Omental fat pad (tissue), 4 donors: ENCODE data around the genes MRPS24, MYL7 and NUDCD3.

GRCh38 chr7:43211598-43212035 lies 99.2 kb downstream of the HECW1 start:
- PRO-cap, result no peak
- RAMPAGE, long total RNA, 4 experiments, result no peak in any of the 4 experiments

- PRO-cap, result no peak
- RAMPAGE, long total RNA, 4 experiments, result no peak in any of the 4 experiments
Observed at GRCh38 chr7:43586071-43586664, 3.3 kb downstream of the STK17A start.

- PRO-cap, result no peak
- RAMPAGE, long total RNA, 4 experiments, result no peak in any of the 4 experiments
Observed at GRCh38 chr7:43648213-43648641, 65.3 kb downstream of the STK17A start.

DNA sequence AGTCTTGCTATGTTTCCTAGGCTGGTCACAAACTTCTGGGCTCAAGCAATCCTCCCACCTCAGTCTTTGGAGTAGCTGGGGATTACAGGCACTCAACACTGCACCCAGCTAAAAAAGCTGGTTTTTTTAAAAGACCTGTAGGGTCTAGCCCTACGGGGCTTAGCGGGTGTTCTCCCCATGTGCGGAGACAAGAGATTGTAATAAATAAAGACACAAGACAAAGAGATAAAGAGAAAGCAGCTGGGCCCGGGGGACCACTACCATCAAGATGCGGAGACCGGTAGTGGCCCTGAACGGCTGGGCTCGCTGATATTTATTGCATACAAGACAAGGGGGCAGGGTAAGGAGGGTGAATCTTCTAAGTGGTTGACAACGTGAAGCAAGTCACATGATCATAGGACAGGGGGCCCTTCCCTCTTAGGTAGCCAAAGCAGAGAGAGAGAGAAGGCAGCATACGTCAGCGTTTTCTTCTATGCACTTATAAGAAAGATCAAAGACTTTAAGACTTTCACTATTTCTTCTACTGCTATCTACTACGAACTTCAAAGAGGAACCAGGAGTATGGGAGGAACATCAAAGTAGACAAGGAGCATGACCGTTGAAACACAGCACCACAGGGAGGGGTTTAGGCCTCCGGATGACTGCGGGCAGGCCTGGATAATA lies 5.3 kb upstream of the COA1 start:
- PRO-cap, result no peak
- RAMPAGE, long total RNA, 4 experiments, result no peak in any of the 4 experiments

GRCh38 chr7:43790999-43791579 lies 32.6 kb downstream of the BLVRA start:
- PRO-cap, result no peak
- RAMPAGE, long total RNA, 4 experiments, result no peak in any of the 4 experiments

DNA sequence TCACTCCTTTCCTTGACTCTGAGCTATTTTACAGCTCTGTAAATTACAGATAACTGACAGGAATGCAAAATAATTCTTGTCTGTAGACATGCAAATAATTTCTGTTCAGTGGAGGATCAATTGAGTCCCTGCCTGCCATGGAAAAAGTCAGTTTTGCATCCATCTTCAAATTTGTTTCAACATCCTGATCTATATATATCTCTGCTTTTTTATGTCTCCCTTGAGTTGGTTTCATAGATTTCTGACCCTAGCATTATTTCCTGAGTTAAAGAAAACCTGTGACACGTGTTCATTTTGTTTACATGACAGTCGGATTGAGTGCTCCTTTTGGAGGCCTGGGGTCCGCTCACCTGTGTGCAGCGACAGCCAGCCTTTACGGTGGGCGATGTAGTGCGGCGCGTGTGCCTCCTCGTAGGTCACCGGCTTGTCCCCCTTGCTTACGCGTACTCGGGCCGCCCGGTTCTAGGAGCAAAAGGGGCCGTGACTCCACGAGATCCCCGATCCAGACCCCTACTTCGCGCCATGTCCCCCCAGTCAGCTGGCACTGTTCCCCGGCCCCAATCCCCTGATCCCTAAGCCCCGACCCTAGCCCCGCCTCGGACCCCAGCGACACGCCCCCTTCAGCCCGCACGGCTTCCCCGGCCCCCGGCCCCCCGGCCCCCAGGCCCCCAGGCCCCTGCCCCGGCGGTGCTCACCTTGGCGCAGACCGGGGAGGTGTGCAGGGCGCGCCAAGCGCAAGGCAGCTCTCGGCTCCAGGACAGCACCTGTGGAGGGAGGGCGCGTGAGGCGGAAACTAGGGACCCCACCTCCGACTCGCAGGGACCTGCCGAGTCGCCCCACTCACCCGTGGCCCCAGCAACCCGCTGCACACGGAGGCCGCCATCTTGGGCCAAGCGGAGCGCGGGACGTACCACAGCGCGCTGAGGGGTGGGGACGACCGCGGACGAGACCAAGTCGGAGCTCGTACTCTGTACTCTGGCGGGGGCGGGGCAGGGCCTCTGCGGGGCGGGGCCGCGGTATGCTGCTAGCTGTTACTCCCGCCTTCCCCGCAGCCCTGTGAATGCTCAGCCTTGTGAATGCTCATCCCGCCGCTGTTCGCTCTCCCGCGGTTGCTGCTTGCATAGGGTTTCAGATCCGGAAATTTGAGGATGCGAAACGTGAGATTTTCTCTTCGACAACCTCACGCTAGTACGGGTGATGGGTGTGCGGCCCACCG lies at the start of gene MRPS24:
TSS of gene MRPS24 (minus strand) at position 905 of the 1,216 bp plus-strand sequence.
- PRO-cap, result no peak
- RAMPAGE, long total RNA, 4 experiments, result start-site peak on the plus strand in 1 of 4 experiments, centred at position 1,055 of the sequence, 5 reads per replicate; start-site peak on the minus strand in 4 of 4 experiments, centred at positions 889 to 913 of the sequence, 152 to 1,173 reads per replicate

DNA sequence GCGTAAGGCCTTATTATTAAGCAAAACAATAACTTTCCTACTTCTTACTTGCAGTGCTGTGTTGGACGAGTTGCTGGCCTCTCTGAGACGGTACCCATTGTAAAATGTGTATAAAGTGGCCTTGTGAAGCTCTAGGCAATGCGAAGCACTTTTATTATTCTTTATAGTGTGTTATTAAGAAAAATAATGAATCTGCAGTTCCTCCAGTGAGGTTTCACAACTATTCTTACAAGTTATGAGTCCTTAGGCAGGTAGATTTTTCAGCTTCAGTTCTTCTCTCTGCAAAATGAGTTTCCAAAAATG lies 519 bp upstream of the URGCP start:
- PRO-cap, result no peak
- RAMPAGE, long total RNA, 4 experiments, result no peak in any of the 4 experiments

GRCh38 chr7:44084679-44085069 lies 2.3 kb upstream of the POLM start:
- PRO-cap, result no peak
- RAMPAGE, long total RNA, 4 experiments, result no peak in any of the 4 experiments

- PRO-cap, result no peak
- RAMPAGE, long total RNA, 4 experiments, result no peak in any of the 4 experiments
Observed at GRCh38 chr7:44113897-44114721, 9.2 kb downstream of the POLD2 start.

DNA sequence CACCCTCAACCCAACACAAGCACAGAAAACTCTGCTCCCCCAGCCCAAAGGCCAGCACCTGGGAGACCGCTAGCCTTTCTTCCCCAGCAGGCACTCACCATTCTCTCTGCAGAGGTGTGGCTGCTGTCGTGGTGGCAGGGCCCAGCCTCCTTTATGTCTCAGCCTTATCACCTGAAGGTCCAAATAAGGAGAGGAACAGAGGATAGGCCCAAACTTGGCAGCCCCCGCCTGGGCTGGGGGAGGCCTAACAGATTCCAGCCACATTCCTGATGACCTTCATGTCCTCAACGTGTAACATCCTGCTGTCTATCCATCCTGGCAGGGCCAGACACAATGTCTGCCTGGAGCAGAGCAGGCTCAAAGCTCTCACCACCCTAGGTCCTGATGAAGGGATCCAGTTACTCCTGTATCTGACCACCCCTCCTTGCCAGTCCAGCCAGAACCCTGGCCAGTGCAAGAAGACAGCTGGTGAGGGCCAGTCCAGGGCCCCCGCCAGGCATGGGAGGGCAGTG lies at the start of gene MYL7:
TSS of gene MYL7 (minus strand) at position 128 of the 512 bp plus-strand sequence.
- PRO-cap, result no peak
- RAMPAGE, long total RNA, 4 experiments, result no peak in any of the 4 experiments

DNA sequence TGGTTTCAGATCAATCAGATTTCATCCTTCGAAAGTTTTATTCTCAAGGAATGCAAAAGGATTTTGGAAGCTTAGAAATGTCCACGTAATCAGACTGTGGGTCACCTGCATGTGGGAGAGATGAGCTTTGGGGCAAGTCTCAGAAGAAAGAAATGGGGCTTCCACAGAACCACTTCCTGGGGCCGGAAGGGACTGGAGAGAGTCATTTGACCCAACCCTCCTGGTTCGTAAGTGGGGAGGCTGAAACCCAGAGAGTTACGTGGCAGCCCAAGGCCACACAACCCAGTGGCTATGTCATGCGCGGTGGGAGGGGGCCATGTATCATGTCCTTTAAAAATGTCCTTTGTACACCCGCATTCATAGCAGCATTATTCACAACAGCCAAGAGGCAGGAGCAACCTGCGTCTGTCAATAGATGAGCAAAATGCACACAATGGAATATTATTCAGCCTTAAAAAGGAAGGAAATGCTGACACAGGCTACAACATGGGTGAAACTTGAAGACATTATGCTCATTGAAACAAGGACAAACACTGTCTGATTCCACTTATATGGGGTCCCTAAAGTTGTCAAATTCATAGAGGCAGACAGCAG lies 15.1 kb downstream of the CAMK2B start:
- PRO-cap, result no peak
- RAMPAGE, long total RNA, 4 experiments, result no peak in any of the 4 experiments

- PRO-cap, result no peak
- RAMPAGE, long total RNA, 4 experiments, result start-site peak on the plus strand in 3 of 4 experiments, at chr7:44467842-44467879 at its widest, 159 to 272 reads per replicate
Observed at GRCh38 chr7:44467703-44468091, 22.8 kb downstream of the NUDCD3 start.

DNA sequence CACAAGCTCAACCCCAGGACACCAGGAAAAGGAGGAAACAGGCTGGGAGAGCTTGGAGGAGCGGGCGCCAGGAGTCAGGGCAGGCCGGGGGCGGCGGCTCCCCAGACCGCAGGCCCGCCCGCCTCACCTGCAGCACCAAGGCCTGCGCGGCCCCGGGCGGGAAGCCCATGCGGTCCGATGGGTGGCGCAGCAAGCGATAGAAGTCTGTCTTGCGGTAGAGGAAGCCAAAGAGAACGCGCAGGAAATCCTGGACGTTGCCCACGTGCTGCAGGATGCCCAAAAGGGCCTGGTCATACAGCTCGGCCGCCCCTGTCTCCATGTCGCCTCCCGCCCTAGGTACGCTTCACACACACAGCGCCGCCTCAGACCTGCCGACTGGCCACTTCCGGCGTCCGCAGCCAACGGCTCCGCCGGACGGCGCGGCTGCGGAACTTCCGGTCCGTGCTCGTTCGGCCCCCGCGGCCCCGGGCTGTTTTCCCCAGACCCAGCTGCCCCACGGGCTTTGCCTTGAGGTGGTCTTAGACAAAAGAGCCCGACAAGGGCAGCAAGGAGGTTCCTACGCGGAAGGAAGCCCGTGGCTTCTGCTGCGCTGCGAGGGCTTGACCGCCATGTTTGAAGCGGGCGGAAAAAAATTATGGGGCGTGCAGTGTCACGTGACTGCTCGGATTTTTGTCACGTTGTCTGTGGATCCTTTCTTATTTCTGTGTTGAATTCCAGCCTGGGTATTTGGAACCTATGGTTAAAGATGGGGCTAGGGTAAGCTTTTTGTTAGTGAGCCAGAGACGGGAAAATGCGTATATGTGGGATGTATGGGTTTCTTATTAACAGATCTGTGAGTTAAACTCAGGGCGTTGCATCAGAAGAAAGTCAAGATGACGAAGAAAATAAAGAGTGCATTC lies at the start of gene NUDCD3:
TSS of gene NUDCD3 (minus strand) at position 377 of the 899 bp plus-strand sequence.
- PRO-cap, result no peak
- RAMPAGE, long total RNA, 4 experiments, result start-site peak on the minus strand in 4 of 4 experiments, centred at positions 343 to 568 of the sequence, 28 to 1,322 reads per replicate

- PRO-cap, result no peak
- RAMPAGE, long total RNA, 4 experiments, result no peak in any of the 4 experiments
Observed at GRCh38 chr7:44629124-44629556, 22.7 kb downstream of the OGDH start.

GRCh38 chr7:44631504-44632166 lies 25.2 kb downstream of the OGDH start:
- PRO-cap, result no peak
- RAMPAGE, long total RNA, 4 experiments, result no peak in any of the 4 experiments

GRCh38 chr7:44650638-44651461 lies 44.4 kb downstream of the OGDH start:
- PRO-cap, result no peak
- RAMPAGE, long total RNA, 4 experiments, result no peak in any of the 4 experiments

DNA sequence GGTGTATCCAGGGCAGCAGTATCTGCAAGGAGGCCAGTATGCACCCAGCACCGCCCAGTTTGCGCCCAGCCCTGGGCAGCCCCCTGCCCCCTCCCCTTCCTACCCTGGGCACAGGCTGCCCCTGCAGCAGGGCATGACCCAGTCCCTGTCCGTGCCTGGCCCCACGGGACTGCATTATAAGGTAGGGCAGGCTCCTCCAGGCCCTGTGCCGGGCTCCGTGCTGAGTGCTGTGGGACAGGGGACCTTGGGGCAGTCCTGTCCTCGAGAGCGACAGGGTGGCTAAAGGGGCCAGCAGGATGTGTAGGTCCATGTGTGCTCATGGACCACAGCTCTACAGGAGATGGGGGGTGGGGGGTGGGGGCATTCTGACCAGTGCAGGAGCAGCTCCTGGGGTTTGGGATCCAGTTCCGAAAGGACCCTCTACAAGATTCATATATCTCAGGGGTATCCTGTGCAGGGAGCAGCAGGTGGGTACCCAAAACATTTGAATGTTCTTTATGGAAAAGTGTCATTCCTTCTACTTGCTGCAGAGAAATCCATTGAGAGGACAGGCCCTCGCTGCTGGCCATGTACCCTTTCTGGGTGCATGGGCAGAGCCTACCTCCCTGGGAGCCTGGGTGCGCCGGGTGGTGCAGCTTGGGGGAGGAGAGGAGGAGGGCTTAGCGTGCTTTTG lies 10.8 kb downstream of the ZMIZ2 start:
- PRO-cap, result no peak
- RAMPAGE, long total RNA, 4 experiments, result no peak in any of the 4 experiments

- PRO-cap, result no peak
- RAMPAGE, long total RNA, 4 experiments, result no peak in any of the 4 experiments
Observed at GRCh38 chr7:44769078-44770393, 20.9 kb downstream of the ZMIZ2 start.

- PRO-cap, result no peak
- RAMPAGE, long total RNA, 4 experiments, result no peak in any of the 4 experiments
Observed at GRCh38 chr7:44804061-44804337, 7.5 kb downstream of the PPIA start.

DNA sequence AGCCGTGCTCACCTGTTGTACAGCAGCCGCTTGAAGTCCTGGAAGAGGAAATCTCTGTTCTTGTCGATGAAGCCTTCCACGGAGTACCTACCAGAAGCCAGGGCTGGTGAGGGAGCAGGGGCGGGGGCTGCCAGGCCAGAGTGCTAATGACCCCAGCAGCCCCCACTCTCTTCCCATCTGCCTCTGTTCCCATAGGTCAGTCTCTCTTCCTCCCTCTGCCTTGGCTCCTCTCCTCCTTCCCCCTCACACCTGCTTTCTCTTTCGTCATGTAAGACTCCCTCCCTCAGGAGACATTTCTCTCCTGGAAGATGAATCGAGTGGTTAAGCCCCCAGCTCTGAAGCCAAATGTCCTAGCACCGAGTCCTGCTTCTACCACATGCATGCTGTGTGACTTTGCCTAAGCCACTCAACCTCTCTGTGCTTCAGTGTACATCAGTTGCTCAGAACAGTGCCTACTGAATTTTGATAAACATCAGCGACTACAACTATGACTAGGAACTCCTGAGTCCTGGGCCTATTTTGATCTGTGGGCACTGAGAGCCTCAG lies 10.9 kb downstream of the MYO1G start:
- PRO-cap, result no peak
- RAMPAGE, long total RNA, 4 experiments, result start-site peak on the minus strand in 1 of 4 experiments, centred at position 410 of the sequence, 7 reads per replicate